Frontal cortex (tissue), 2 donors: ENCODE measurements around a stretch of chr12.

- RAMPAGE, long total RNA, result no peak
Measured at GRCh38 chr12:3003581-3004242, 44.5 kb downstream of the TEAD4 start.

GRCh38 chr12:3033482-3034048 is 43.6 kb upstream of the TSPAN9 start:
- RAMPAGE, long total RNA, result no peak

DNA sequence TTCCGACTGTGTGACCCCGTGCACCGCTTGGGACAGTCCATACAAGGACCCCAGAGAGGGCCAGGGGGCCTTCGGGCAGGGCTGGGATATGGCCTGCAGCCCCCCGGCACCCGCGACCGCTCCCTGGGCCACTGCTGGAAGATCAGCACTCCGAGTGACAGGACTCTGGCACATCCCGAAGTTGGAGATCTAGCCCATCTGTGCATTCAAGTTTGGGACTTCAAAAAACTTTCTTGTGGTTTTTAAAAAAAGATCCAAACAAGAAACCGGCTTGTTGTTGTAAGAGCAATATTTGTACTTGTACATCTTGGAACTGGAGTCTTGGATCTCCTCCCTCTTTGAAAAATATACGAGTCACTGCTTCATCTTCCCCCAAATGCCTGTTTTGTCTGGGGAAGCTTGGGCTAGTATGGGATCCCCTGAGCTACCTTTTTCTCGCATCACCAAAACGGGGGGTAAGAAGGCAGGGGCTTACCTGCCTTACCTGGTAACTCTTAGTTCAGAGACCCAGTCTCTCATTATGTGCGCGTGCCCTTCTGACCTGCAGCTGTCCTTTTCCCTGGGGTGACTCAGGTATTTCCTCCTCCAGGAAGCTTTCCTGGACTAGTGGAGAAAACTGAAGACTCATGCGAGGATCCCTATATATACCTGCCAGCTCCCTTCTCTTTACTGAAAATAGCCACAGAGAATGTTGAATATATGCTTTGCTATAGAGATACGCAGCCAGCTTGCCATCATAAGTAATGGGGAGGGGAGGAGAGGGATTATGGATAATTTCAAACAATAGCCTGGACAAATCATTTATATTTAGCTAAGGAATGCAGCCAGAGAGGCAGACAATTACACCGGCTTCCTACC is 827 bp downstream of the TSPAN9 start:
- RAMPAGE, long total RNA, result no peak

GRCh38 chr12:3083257-3084239 is 6.4 kb downstream of the TSPAN9 start:
- RAMPAGE, long total RNA, result no peak

DNA sequence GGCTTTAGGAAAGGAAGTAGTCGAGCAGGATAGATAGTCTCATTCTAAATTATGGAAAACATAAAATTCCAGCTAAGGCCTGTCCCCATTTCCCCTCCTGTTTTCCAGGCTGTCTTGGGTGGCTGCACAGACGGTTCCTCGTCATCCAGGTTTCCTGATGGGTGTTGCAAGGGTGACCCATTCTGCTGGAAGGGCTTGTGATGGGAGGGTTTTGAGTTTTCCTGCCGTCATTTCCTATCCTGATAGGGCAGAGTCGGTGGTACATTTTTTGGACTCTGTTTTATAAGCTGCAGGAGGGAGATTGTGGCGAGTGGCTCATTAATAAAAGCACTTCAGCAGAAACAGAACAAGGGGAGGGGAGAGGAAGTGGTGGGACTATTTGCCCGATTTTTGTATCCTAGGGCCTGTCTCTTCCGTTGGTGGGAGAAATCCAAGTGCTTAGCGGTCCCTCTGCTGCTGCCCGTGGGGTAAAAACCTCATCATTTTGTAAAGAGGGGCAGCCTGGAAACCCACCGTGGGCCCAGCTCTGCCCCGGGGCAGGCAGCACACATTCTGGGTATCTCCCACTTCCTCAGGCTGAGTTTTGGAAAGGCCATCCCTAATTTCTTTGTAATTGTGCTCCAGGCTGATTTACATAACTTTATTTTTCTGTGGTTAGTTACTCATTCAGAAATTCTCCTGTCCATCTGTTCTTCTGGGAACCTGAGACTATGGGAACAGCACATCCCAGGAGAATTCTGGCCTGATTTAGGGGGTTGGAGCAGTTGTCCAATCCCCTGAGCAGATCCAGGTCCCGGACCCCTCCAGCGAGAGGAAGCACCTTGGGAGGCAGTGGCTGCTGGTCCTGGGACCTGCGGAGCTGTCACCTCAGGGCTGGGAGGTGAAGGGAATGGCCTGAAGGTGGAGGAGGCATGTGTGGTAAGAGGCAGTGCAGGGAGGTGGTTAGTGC is 40.1 kb downstream of the TSPAN9 start:
- RAMPAGE, long total RNA, result no peak

GRCh38 chr12:3144872-3145525 is 67.8 kb downstream of the TSPAN9 start:
- RAMPAGE, long total RNA, result no peak

GRCh38 chr12:3218860-3219536 is 141.8 kb downstream of the TSPAN9 start:
- RAMPAGE, long total RNA, result no peak

- RAMPAGE, long total RNA, result no peak
Measured at GRCh38 chr12:3235442-3236047, 158.4 kb downstream of the TSPAN9 start.

DNA sequence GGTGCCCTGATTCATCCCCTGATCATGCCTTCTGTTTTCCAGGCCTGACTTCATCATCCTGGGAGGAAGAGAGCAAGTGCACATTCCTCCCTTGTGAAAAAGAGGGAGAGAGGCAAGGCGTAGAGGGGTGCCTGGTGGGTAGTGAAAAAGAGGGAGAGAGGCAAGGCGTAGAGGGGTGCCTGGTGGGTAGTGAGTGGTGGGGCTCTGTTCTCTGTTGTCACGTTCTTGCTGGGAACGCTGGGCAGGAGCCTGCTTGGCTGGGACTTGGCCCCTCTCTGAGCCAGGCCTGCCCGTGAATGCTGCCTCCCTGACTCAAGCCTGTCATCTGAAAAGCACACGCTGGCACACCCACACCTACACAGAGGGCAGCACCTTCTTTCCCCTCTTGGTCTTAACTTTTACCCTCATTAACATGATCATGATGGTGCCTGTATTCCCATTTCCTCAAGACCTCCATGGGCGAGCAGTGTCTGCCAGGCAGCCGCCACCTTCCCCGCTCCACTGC is 161.9 kb downstream of the TSPAN9 start:
- RAMPAGE, long total RNA, result no peak

DNA sequence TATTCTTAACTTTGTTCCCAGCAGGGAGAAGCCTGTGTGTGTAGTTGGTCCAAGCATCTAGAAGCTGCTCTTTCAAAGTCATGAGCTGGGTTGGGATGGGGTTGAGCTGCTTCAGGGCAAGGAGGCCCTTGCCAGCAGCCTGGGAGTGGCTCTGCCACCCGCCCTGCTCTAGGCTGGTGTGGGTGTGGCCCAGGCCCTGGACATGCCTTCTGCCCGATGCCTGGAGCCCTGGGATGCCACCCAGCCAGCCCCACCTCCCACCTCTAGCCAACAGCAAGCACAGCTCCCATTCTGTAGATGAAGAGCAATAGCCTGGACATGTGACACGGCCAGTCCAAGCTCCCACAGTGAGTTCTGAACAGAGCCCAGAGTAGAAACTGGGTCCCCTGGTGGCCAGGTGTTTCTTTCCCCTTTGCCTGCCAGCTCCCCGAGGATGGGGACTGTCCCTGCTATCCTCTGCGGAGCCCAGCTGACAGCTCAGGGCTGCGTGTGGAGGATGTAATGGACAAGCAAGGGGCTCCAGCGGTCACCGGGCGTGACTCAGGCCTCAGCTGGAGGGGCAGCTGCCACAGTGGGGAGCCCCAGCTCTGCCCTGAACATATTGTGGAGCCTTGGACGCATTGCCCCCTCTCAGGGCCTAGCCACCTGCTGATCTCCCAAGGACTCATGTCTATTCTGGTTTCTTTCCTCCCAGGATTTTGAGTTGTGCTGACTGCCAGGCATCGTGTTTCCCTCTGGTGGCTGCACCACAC is 165.1 kb downstream of the TSPAN9 start:
- RAMPAGE, long total RNA, result no peak

- RAMPAGE, long total RNA, result no peak
Measured at GRCh38 chr12:3243378-3243860, 166.2 kb downstream of the TSPAN9 start.

DNA sequence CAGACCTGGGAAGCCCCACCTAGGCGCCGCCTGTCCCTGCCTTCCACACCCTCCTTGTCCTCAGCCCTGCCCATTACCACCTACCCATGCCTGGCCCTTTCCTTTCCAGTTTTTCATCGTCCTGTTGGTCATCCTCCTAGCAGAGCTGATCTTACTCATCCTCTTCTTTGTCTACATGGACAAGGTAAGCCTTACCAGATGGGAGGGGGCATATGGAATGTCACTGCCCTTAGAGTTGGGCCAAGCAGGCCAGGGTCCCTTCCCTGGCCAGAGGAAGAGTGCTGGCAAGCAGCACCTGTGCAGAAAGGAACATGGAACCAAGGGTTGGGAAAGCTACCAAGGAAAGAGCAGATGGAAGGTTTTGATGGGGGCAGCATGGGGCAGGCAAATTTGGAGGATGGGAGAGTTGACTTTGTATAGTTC is 201.7 kb downstream of the TSPAN9 start:
- RAMPAGE, long total RNA, result no peak

GRCh38 chr12:3333384-3333953 is 157.5 kb upstream of the PRMT8 start:
- RAMPAGE, long total RNA, result no peak

DNA sequence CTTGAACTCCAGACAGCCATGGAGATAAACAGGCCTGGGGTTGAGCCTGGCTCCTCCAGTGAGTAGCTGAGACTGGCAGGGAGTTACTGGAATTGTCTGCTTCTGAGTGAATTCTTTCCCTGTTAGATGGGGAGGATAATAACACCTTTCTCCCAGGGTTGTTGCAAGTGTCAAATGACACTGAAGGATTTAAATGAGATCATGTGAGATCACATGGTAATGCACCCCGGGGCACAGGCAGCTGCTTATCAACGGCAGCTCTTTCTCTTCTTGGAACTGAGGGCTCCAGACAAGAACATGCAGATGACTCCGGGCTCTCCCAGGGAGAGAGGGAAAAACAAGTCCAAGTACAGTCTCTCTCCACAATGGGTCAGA is 109.0 kb downstream of the PRMT8 start:
- RAMPAGE, long total RNA, result no peak

DNA sequence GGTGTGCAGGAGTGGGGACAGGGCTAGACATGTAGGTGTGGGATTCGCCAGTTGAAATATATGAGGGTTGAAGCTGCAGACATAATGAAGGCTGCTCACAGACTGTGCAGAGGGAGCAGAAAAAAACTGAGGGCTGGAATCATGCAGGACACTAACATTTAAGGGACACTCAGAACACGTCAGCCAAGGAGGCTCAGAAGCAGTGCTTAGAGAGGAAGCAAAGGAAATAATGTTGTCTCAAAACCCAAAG is 16.5 kb downstream of the CRACR2A start:
- RAMPAGE, long total RNA, result no peak

- RAMPAGE, long total RNA, result no peak
Measured at GRCh38 chr12:3951018-3951241, 77.7 kb upstream of the PARP11 start.

DNA sequence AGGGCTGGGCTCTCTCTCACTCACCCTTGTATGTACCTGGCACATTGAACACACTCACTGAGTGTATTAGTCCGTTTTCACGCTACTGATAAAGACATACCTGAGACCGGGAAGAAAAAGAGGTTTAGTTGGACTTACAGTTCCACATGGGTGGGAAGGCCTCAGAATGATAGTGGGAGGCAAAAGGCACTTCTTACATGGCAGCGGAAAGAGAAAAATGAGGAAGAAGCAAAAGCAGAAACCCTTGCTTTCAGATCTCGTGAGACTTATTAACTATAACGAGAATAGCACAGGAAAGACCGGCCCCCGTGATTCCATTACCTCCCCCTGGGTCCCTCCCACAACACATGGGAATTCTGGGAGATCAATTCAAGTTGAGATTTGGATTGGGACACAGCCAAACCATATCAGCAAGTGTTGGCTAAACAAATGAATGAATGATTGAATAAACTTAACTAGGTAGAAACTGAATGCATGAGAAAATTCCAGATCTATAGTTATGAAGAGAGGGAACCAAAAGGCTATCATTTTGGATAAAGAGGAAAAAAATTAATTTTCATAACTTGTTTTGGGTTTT is 85.3 kb upstream of the PARP11 start:
- RAMPAGE, long total RNA, result no peak

GRCh38 chr12:4153427-4153940 is 120.1 kb upstream of the CCND2 start:
- RAMPAGE, long total RNA, result no peak

- RAMPAGE, long total RNA, result no peak
Measured at GRCh38 chr12:4271536-4272139, 1.9 kb upstream of the CCND2 start.

DNA sequence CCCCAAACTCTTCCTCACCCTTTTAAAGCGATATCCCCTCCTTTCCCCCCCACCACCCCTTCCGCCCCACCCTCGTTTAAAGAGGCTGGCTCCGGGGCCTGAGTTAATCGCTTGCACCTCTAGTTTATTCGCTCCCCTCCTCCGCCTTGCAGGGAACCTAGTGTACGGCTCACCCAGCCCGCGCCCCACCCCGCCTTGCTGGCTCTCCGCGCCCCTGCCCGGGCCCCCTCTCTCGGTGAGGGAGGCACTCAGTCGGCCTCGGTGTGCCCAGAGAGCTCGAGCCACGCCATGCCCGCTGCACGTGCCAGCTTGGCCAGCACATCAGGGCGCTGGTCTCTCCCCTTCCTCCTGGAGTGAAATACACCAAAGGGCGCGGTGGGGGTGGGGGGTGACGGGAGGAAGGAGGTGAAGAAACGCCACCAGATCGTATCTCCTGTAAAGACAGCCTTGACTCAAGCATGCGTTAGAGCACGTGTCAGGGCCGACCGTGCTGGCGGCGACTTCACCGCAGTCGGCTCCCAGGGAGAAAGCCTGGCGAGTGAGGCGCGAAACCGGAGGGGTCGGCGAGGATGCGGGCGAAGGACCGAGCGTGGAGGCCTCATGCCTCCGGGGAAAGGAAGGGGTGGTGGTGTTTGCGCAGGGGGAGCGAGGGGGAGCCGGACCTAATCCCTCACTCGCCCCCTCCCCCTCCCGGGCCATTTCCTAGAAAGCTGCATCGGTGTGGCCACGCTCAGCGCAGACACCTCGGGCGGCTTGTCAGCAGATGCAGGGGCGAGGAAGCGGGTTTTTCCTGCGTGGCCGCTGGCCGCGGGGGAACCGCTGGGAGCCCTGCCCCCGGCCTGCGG is 1.2 kb upstream of the CCND2 start:
- RAMPAGE, long total RNA, result no peak